Mesenchymal stem cell of the bone marrow (primary cell): ENCODE results near the gene TMF1.

DNA sequence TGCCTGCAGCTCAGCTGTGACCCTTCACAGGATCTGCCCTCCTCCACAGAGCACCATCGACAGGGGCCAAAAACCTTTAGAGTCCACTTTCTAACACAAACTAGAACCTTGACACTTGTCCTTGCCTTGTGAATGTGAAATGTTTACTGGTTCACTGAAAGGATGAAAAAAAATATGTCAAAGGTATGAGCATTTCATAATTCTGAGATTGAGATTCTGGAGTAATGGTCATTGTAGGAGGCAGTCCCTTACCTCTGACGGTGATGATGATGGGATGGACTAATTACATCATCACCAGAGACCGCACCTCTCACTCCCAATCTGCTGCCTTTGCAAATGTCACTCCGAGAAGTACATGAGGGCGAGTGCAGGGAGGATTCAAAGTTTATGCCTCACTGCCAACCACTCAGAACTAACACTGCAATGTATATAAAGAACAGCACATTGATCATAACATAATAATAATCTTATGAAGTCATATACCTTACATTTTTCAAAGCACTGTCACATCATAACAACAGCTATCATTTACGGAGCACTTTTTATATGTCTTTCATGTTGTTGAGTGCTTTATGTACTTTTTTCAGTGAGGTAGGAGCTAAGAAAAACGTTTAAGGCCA, 4.6 kb upstream of the LRIG1 start:
- CAGE, long polyA plus RNA, result no peak

DNA sequence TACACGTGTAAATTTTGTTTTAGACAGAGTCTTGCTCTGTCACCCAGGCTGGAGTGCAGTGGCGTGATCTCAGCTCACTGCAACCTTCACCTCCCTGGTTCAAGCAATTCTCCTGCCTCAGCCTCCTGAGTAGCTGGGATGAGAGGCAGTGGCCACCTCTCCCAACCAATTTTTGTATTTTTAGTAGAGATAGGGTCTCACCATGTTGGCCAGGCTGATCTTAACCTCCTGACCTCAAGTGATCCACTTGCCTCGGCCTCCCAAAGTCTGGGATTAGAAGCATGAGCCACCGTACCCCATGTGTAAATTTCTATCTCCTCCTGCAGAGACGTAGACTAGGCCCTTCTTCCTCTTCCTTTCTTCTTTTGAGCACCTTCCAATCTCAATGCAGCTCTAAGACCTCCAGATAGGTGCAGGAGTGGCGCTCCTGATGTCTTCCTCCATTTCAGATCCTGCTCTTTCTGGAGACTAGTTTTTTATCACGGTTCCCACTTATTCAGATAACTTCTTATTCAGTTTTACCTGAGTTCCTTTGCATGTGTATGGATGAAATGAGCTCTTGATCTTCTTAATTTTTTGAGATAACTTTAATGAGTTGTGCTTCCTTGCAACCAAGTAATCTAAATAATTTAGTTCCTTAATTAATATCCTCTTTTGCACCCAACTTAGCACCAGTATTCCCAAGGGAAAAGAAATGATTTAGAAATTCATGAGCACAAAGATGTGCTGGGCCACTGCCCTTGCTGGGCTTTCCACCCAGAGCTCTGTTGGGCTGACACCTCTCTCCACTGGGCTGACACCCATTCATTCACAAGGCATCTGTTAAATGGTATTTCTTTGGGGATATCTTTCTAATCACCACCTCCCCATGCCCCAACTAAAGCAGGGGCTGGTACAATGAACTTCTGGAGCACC, 275.2 kb downstream of the SUCLG2 start:
- CAGE, long polyA plus RNA, result no peak

DNA sequence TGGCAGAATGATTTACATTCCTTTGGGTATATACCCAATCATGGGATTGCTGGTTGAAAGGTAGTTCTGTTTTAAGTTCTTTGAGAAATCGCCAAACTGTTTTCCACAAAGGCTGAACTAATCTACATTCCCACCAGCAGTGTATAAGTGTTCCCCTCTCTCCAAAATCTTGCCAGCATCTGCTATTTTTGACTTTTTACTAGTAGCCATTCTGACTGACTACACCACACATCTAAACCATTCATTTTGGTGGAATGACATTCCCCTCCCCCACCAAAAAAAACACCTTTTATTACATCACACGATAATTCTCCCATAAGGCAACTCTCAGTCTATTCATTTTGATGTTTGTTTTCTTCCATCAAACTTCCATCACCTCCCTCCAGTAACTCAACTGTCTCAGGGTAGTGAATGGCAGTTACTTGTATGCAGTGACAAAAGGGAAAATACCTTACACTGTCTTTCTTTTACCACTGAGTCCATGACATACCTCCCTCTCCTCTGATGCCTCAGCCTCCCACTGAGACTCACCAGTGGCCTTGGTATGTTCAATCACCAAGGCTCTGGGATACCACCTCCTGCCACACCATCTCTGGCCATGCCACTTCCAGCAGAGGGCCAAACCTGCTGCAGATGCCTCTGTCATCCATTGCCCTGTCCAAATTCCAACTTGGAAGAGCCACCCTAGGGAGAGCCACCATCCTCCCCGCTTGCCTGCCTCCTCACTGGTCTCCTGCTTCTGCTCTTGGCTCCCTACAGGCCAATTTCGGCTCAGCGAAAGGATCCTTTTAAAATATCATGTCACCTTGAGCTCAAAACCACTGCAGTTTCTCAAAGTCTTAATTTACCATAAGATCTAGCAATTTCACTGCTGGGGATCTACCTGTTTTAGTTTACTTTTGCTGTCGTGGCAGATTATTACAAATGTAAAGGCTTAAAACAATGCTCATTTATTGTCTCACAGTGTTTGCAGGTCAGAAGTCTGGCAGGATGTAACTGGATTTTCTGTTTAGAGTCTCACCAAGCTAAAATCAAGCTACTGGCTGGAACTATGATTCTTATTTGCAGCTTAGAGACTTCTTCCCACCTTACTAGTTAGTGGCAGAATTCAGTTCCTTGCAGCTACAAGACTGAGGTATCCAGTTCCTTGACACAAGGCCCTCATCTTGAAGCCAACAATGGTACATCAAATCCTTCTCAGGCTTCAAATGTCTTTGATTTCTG, 71.4 kb downstream of the SUCLG2 start:
- CAGE, long polyA plus RNA, result no peak

DNA sequence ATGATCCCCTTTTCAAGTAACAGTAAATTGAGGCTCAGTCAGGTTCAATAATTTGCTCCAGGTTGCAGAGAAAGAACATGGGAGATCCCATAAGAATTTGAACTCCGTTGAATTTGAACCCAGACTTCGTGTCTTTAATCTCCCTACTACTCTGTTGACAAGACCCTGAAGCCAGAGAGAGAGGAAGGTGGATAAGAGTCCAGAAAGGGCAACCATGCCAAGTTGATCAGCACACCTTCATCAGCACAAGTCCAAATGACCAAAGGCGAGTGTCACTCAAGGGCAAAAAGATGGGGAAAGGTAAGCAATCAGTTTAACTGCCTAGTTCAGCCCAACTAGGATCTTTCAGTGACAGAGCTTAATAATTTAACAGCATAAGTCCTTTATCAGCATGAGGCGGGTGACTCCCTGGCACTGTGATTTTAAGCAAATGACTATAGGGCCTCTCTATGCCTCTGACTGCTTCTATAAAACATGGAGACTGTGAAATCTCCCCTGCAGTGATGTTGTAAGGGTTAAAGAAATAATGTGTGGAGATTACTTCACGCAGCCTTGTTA, 6.2 kb downstream of the SUCLG2 start:
- CAGE, long polyA plus RNA, result no peak

- CAGE, long polyA plus RNA, result no peak
Observed at GRCh38 chr3:67714362-67714631, 59.9 kb upstream of the SUCLG2 start.

DNA sequence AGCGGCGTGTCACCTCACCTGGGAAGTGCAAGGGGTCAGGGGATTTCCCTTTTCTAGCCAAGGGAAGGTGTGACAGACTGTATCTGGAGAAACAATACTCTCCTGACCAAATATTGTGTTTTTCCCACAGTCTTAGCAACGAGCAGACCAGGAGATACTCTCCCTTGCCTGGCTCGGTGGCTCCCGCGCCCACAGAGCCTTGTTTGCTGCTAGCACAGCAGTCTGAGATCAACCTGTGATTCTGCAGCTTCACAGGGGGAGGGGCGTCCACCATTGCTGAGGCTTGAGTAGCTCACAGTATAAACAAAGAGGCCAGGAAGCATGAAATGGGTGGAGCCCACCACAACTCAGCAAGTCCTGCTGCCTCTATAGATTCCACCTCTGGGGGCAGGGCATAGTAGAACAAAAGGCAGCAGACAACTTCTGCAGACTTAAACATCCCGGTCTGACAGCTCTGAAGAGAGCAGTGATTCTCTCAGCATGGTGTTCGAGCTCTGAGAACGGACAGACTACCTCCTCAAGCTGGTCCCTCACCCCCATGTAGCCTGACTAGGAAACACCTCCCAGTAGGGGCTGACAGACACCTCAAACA, 56.0 kb upstream of the TAFA1 start:
- CAGE, long polyA plus RNA, result no peak

DNA sequence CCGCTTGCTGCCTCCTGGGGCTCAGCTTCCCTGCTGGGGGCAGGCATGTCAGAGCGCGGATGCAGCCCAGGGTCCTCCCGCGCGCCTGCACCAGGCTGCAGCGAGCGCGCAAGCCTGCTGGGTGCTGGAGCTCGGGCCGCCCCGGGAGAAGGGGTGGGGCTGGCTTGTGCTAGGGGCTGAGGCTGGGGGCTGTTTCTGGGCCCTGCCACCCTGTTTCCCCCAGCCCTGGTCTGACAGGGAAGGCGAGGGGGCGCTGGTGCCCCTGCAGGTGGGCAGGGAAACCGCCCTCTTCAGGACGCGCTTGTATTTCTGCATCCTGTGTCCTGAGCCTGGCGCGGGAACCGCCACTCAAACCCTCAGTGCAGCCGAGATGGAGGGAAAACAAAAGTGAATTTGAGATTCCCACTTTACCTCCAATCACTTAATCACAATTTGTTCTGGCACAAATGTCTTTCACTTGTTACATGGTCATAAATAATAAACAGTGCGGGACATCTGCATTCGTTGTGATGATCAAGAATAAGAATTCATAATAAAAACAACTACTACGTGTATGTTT, 3.9 kb downstream of the TAFA1 start:
- CAGE, long polyA plus RNA, result no peak

- CAGE, long polyA plus RNA, result no peak
Observed at GRCh38 chr3:68057557-68058295, 53.7 kb downstream of the TAFA1 start.

DNA sequence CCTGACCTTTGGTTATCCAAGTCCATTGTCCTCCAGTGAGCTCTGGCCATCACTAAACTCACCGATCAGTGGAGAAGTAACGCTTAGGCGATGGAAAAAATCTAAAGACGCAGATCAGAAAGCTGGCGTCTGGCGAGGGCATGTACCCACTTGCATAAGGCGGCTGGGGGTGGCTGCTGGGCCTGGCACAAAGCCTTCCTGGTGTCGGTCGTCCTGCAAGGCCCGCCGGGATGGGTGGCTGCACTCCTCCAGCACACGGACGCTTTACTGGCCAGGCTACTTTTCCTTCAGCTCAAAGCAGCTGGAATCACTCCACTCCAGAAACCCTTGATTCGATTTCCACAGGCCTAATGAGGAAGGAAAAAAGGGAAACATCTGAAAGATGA, 1.0 kb downstream of the EOGT start:
- CAGE, long polyA plus RNA, result no peak

GRCh38 chr3:69051750-69052638, at the start of gene TMF1:
TMF1 (minus strand) TSS chr3:69052333.
- CAGE, long polyA plus RNA, result no peak

- CAGE, long polyA plus RNA, result no peak
Observed at GRCh38 chr3:69079767-69080172, 395 bp downstream of the UBA3 start.

- CAGE, long polyA plus RNA, result no peak
Observed at GRCh38 chr3:69178935-69179775, 56.8 kb upstream of the LMOD3 start.

DNA sequence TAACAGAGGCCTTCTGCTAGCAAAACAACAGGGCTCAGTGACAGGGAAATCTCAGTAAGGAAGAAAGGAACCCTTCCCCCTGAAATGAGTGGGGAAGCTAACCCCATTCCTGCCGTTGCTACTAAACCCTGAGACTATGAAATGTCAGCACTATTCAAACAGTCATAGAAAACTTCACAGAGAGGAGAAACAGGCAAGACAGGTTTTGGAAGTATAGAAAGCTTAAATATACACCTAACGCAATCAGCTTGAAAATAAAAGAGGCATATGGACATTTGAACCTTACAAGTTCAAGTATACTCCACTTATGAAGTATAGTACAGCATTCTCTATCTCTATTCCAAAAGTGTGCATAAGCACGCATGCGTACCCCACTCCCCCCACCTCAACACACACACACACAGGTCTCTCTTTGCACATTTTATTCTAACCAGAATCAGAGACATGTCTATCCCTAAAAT, 17.6 kb upstream of the FRMD4B start:
- CAGE, long polyA plus RNA, result no peak

DNA sequence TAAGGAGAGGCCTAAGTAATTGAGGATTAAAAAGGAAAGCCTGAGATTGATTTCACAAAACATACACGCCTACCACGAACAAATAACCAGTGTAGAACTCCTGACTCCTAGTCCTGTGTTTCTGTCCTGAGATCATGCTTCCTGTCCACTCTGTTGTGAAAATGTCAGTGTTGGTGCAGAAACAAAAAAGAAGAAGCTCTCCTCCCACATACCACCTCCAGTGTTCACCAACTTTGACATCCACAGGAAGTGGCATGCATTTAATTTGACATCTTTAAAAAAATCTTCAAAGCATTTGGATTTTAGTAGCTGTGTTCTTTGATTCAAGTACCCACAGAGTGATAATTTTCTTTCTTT, 8.6 kb downstream of the MITF start:
- CAGE, long polyA plus RNA, result no peak

DNA sequence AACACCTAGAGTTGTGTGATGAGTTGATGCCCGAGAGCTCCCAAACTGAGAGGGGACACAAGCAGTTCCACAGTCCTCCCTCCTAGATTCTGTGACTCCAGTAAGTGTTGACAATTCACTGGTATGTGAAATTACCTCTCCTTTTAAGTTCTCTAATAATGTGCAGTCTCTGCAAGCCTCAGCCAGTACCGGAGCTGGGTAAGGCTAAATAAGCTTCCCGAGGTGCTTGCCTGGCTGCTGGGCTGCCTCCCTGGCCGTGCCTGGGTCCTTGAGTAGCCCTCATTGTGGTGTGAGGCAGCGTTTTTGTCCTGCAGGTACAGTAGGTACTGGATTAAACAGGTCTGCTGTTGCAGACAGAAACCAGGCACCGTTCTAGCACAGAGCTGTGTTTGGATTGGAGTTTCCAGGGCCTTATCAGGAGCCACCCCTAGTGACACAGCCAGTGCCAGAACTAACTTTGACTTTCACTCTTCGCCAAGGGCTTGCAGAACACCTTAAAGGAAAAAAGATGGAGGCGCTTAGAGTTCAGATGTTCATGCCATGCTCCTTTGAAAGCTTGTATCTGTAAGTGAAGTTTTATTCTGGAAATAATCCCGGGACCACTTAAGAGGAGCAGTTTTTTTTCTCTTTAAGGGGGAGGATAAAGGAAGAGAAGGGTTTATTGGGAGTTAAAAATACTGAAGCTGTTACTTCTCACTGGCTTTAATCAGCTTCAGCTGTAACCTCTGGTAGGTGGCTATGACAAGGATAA, 126.7 kb downstream of the MITF start:
- CAGE, long polyA plus RNA, result no peak

DNA sequence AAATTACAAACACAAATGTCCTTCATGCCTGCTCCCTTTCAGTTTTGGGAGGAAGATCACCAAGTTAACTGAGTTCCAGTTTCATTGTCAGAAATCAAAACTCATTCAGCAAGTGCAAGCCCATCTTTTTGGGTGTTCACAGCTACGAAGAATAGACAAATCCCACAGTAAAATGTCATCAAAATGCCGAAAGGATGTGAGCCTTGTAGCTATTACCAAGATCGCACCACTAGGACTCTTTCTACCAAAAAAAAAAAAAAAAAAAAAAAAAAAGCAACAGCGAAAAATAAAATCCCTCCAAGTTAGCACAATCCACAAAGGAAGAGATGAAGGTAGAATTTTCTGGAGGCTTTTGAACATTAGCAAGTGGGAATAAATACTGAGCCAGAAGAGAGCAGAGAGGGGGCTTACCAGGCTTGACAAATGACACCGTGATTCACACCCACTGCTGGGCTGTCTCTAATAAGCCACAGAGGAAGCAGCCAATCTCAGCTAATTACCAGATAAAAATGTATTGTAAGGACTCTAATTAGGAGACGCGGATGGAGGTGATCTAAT, 602.5 kb downstream of the FOXP1 start:
- CAGE, long polyA plus RNA, result no peak

DNA sequence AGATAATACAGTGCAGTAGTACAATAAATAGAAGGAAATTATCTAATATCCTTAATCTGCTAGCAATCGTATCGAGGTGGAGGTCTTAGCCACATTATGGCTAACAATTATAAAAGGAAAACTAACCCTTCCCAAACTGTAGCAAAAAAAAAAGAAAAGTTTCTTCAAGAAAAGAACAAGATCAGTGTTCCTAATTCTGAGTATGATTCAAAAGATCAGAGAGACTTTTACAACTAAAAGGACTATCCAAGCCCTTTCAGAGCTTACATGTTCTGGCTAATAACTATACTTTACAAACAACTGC, 535.6 kb downstream of the FOXP1 start:
- CAGE, long polyA plus RNA, result no peak

- CAGE, long polyA plus RNA, result no peak
Observed at GRCh38 chr3:71048789-71049467, 534.6 kb downstream of the FOXP1 start.

DNA sequence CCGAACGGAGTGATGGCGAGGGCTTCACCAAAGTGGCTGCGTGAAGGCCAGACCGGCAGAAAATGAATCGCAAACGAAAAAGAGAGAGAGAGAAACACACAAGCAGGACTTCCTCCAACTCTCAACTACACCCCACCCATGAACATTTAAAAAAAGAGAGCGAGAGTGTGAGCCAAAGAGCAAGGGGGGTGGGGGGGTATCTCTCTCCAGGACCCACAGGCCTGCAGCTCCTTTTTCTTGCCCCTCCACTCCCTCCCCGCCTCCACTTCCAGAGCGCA, 519.2 kb downstream of the FOXP1 start:
- CAGE, long polyA plus RNA, result no peak

DNA sequence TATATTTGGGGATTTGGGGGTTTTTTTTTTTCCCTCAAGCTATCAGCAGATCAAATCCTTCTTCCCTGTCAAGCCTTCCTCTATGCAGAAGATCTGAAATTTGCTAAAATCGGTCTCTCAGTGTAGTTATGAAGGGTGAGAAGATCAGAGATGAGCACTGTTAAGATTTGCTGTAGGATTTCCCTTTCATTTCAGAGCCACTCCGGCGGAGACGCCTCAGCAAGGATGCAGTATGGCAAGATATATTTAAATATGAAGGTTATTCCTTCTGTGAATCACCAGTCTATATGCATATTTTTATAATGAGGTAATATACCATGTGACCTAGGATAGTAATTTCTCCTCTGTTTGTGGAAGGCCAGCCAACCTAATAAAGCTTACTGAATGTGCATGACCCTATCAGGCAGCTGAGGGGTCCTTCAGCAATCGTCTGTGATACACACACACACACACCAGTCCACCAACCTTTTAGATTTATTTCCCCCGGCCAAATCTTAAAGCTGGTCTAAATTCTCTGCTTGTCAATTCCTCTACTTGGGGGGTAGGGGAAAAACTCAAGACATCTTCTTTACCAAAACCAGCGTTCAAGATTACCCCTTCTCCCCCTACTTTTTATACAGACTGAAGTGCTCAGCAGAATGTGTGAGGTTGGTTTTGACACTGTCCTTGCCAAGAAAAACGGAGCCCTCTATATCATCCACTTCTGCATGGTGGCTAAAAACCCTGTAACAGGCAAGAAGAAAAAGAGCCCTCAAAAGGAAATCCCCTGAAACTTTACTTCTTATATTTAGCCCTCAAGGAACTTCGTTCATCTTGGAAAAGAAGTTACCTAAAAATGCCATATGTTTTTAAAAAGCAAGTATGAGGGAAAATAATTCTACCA, 473.9 kb downstream of the FOXP1 start:
- CAGE, long polyA plus RNA, result no peak